ENCODE measurements around the gene RFLNA.

GRCh38 chr12:123120423-123121405 lies 30.2 kb downstream of the PITPNM2 start:
- PRO-cap, 4 experiments, result no peak in any of the 4 experiments
- RAMPAGE, long total RNA, 2 experiments, result no peak in any of the 2 experiments
- RRBS, result no CpG with 5 or more reads among the region's 8 CpGs

- PRO-cap, 4 experiments, result peak in 4 of 4 experiments; most common plus-strand start chr12:123142183 (in 3); most common minus-strand start chr12:123141801 (in 2)
- RAMPAGE, long total RNA, 2 experiments, result no peak in any of the 2 experiments
- RRBS, result no CpG with 5 or more reads among the region's 18 CpGs
Measured at GRCh38 chr12:123141427-123142533, 9.1 kb downstream of the PITPNM2 start.

- PRO-cap, 4 experiments, result peak in 3 of 4 experiments; most common plus-strand start chr12:123143498 (in 2); most common minus-strand start chr12:123143347 (in 2)
- RAMPAGE, long total RNA, 2 experiments, result no peak in any of the 2 experiments
- RRBS, result no CpG with 5 or more reads among the region's 11 CpGs
Measured at GRCh38 chr12:123142723-123143591, 7.9 kb downstream of the PITPNM2 start.

DNA sequence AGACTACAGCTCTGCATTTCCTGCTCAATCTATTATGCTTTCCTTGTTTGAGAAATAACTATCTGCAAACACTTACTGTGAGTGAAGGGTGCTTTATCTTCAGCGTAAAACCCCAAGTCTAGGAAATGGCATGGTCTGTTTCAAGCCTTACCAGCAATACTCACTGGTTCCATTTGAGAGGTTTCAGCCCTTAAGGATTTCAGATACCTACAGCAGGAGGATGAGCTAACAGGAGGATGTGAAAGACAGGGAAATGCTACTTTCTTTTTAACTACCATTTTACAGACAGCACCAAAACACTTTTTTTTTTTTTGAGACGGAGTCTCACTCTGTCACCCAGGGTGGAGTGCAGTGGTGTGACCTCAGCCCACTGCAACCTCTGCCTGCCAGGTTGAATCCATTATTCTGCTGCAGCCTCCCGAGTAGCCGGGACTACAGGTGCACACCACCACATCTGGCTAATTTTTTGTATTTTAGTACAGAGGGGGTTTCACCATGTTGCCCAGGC lies 4.4 kb downstream of the MTRFR start:
- PRO-cap, 4 experiments, result no peak in any of the 4 experiments
- RAMPAGE, long total RNA, 2 experiments, result no peak in any of the 2 experiments
- RRBS, result no CpG with 5 or more reads among the region's 4 CpGs

GRCh38 chr12:123387809-123388250 lies 3.9 kb downstream of the KMT5A start:
- PRO-cap, 4 experiments, result no peak in any of the 4 experiments
- RAMPAGE, long total RNA, 2 experiments, result no peak in any of the 2 experiments
- RRBS, result no CpG with 5 or more reads among the region's 5 CpGs

DNA sequence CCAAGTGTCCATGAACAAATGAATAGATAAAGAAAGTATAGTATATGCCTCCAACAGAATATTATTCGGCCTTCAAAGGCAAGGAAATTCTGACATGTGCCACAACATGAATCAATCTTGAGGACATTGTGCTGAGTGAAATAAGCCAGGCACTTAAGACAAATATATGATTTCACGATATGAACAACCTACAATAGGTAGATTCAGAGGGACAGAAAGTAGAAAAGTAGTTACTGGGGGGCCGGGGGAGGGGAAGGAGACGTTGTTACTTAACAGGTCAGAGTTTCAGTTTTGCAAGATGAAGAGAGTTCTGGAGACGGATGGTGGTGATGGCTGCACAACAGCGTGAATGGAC lies 5.4 kb downstream of the RILPL2 start:
- PRO-cap, 4 experiments, result no peak in any of the 4 experiments
- RAMPAGE, long total RNA, 2 experiments, result no peak in any of the 2 experiments
- RRBS, result no CpG with 5 or more reads among the region's 6 CpGs

- PRO-cap, 4 experiments, result peak in 2 of 4 experiments; most common plus-strand start chr12:123474886 (in 1); most common minus-strand start chr12:123475100 (in 1)
- RAMPAGE, long total RNA, 2 experiments, result no peak in any of the 2 experiments
- RRBS, result no CpG with 5 or more reads among the region's 28 CpGs
Measured at GRCh38 chr12:123474472-123475693, 16.9 kb downstream of the SNRNP35 start.

GRCh38 chr12:123532878-123533643 lies 458 bp downstream of the RILPL1 start:
- PRO-cap, 4 experiments, result peak in 3 of 4 experiments; most common plus-strand start chr12:123533531 (in 2); most common minus-strand start chr12:123533499 (in 2)
- RAMPAGE, long total RNA, 2 experiments, result no peak in any of the 2 experiments
- RRBS, result 2% methylated on average over 12 of the region's 77 CpGs

GRCh38 chr12:123620942-123622021 lies 12.2 kb downstream of the EIF2B1 start:
- PRO-cap, 4 experiments, result no peak in any of the 4 experiments
- RAMPAGE, long total RNA, 2 experiments, result no peak in any of the 2 experiments
- RRBS, result no CpG with 5 or more reads among the region's 18 CpGs

GRCh38 chr12:123714324-123714657 lies 2.1 kb downstream of the ATP6V0A2 start:
- PRO-cap, 4 experiments, result no peak in any of the 4 experiments
- RAMPAGE, long total RNA, 2 experiments, result no peak in any of the 2 experiments
- RRBS, result no CpG with 5 or more reads among the region's 4 CpGs

DNA sequence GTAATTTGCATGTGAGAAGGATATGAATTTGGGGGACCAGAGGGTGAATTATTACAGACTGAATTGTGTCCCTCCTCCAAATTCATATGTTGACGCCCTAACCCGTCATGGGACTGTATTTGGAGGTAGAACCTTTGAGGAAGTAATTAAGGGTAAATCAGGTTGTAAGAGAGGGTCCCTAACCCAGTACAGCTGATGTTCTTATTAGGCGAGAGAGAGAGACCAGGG lies 114.4 kb upstream of the RFLNA start:
- PRO-cap, 4 experiments, result no peak in any of the 4 experiments
- RAMPAGE, long total RNA, 2 experiments, result no peak in any of the 2 experiments
- RRBS, result no CpG with 5 or more reads among the region's 3 CpGs

DNA sequence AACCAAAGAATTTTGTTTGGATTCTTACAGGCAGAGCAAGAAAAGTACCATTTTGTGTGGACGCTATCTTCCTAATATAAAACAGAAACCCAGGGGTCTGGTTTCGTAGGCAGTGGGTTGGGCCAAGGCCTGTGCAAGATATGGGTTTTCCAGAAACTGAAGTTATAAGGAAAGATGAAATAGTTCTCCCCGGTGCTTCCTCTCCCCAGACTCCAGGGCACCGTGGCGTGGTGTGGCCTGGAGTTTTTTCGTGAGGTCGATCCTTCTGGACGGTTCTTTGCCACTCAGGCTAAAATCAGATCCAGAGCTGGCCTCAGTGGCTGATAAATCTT lies 108.4 kb upstream of the RFLNA start:
- PRO-cap, 4 experiments, result no peak in any of the 4 experiments
- RAMPAGE, long total RNA, 2 experiments, result no peak in any of the 2 experiments
- RRBS, result no CpG with 5 or more reads among the region's 8 CpGs

DNA sequence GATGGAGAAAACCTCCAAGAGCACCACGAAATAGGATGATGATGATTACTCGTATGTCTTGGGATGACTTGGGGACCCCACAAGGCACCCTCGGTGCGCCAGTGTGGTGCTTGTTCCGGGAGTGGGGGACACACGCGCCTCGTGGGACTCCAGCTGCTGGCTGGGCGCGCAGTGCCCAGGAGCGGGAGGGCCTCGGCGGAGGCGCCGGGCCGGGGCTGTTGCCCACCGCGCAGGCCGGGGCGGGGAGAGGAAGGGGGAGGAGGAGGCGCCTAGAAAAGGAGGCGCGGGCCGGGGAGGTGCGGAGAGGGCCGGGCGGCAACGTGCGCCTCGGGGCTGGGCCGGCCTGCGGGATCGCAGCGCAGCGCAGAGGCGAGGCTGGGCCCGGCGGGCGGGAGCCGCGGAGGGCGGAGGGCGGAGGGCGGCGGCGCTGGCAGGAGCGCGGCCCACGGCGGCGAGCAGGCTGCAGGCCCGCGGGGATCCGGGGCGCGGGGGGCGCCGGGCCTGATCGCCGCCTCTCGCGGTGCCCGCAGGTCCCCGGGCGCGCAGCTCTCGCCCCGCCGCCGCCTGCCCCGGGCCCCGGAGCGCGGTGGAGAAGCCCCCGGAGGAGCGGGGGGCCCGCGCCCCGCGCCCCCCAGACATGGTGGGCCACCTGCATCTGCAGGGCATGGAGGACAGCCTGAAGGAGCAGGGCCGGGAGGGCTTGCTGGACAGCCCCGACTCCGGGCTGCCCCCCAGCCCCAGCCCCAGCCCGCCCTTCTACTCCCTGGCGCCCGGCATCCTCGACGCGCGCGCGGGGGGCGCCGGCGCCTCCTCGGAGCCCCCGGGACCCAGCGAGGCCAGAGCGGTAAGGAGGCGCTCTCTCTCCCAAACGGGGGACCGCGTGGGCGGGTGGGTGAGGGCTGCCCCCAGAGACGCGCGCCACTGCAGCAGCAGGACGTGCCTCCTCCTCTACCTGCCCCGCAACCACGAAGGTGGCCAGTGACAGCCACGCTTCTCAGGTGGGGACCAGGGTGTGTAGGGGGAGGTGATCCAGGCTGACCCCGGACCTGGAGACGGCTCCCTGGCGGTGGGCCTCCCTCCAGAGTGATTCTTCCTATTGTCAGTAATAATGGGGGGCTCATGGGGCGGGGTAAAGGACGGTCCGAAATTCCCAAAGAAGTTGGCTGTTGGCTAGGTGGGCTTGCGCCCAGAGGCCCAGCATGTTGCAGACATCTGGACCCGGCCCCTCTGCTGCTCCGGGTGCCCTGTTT lies at the start of gene RFLNA:
RFLNA (plus strand) TSS at position 301 of the 1,250 bp plus-strand sequence.
- PRO-cap, 4 experiments, result peak in 1 of 4 experiments; most common plus-strand start position 301 of the sequence (in 1)
- RAMPAGE, long total RNA, 2 experiments, result no peak in any of the 2 experiments
- RRBS, result 3% methylated on average over 59 of the region's 120 CpGs

GRCh38 chr12:124300094-124300525 lies 5.2 kb downstream of the RFLNA start:
- PRO-cap, 4 experiments, result no peak in any of the 4 experiments
- RAMPAGE, long total RNA, 2 experiments, result no peak in any of the 2 experiments
- RRBS, result no CpG with 5 or more reads among the region's 4 CpGs

- PRO-cap, 4 experiments, result no peak in any of the 4 experiments
- RAMPAGE, long total RNA, 2 experiments, result no peak in any of the 2 experiments
- RRBS, result no CpG with 5 or more reads among the region's 8 CpGs
Measured at GRCh38 chr12:124320768-124321214, 25.9 kb downstream of the RFLNA start.

- PRO-cap, 4 experiments, result no peak in any of the 4 experiments
- RAMPAGE, long total RNA, 2 experiments, result no peak in any of the 2 experiments
- RRBS, result 92% methylated on average over 7 of the region's 26 CpGs
Measured at GRCh38 chr12:124326036-124326640, 31.2 kb downstream of the RFLNA start.

DNA sequence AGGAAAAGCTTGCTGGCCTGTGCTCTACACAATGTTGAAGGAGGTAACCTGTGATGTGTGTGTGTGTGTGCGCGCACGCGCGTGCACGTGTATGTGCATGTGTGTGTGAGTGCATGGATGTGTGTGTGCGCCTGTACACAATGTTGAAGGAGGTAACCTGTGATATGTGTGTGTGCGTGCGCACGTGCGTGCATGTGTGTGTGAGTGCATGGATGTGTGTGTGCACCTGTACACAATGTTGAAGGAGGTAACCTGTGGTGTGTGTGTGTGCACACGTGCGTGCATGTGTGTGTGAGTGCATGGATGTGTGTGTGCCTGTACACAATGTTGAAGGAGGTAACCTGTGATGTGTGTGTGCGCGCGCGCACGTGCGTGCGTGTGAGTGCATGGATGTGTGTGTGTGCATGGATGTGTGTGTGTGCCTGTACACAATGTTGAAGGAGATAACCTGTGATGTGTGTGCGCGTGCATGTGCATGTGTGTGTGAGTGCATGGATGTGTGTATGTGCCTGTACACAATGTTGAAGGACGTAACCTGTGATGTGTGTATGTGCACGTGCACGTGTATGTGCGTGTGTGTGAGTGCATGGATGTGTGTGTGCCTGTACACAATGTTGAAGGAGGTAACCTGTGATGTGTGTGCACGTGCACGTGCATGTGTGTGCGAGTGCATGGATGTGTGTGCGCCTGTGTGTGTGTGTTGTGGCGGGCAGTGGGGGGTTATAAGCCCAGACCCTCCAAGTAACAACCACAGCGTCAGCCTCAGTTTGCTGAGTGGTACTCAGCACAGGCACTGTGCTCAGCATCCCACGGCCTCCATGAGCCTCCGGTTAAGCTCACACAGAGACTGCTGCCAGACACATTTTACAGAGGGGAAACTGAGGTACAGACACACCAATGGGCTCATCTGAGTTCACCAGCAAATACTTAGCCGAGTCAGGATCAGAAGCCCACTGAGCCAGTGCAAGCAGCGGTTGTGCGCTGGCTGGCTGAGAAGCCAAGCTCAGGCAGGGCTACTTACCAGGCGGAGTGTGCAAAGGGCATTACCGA lies 63.2 kb downstream of the RFLNA start:
- PRO-cap, 4 experiments, result no peak in any of the 4 experiments
- RAMPAGE, long total RNA, 2 experiments, result no peak in any of the 2 experiments
- RRBS, result no CpG with 5 or more reads among the region's 39 CpGs

DNA sequence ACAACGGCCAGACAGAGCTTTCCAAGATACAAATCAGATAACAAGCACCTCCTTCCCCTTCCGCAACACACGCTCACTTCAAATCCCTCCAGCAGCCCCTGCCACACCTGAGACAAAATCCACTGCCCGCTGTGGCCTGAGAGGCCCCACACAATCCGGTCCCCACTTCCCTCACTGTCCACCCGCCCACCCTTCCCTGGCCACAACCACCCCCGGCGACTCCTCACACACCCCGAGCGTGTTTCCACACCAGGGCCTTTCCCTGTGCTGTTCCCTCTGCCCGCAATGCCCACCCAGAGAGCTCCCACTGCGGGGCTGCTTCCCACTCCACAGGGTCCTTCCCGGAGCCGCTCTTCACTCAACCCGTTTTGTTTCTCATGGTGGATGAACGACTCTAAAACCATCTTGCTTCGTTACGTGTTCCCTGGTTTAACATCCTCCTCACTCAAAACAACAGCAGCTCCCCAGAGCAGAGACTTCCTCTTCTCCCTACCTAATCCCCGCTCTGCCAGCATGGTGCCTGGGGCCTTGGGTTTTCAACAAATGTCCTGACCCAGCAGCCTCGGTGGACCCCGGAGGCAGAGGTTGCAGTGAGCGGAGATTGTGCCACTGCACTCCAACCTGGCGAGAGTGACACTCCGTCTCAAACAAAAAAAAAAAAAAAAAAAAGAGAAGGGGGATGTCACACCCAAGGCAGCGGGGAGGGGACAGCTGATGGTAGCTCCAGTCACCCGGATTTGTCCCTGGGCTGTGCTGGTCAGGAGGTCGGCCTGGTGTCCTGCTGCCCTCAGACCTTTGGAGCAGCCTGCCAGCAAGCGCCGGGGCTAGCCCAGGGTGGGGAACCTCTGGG lies 65.8 kb downstream of the RFLNA start:
- PRO-cap, 4 experiments, result no peak in any of the 4 experiments
- RAMPAGE, long total RNA, 2 experiments, result no peak in any of the 2 experiments
- RRBS, result 59% methylated on average over 7 of the region's 29 CpGs

GRCh38 chr12:124381620-124382702 lies 87.1 kb downstream of the RFLNA start:
- PRO-cap, 4 experiments, result peak in 3 of 4 experiments; most common plus-strand start chr12:124381986 (in 3); most common minus-strand start chr12:124381723 (in 1)
- RAMPAGE, long total RNA, 2 experiments, result no peak in any of the 2 experiments
- RRBS, result no CpG with 5 or more reads among the region's 36 CpGs

DNA sequence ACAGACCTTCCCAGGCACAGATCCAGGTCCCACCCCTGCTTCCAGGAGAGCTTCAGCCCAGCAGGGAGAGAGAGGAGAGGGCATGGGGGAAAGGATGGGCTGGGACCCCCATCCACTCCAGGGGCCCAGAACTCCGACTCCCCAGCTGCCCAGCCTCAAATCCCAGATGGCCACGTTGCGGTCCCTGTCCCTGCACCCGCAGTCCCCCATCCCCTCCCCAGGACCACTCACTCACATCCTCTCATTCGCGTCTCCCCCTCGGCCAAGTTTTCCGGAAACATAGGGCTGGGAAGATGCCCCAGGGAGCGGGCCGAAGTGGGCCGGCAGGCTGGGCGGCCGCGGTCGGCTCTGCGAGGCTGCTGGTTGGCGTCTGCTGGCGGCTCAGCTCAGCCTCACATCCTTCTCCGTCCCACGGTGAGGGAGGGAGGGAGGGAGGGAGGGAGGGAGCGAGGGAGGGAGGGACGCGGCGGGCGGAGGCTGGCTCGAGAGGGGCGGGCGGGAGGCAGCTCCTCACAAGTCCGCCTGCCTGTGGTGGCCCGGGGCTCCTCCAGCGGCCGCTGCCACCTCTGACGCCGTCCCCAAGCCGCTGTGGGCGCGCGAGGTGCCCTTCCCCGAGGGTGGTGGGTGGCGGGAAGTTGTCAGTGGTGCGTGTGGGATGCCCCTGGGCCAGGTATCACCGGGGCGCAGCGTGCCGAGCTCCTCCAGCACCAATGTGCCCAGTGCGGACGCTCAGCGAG lies 93.7 kb downstream of the RFLNA start:
- PRO-cap, 4 experiments, result peak in 4 of 4 experiments; most common plus-strand start position 513 of the sequence (in 3); most common minus-strand start position 372 of the sequence (in 2)
- RAMPAGE, long total RNA, 2 experiments, result no peak in any of the 2 experiments
- RRBS, result 3% methylated on average over 11 of the region's 48 CpGs

Measured in uterus (tissue), 7 donors.